ENCODE data around the genes ANKHD1, PCDHA13, PCDHB3, PCDHB4, PCDHGA3, PCDHGB3 and PCDHGA12.

DNA sequence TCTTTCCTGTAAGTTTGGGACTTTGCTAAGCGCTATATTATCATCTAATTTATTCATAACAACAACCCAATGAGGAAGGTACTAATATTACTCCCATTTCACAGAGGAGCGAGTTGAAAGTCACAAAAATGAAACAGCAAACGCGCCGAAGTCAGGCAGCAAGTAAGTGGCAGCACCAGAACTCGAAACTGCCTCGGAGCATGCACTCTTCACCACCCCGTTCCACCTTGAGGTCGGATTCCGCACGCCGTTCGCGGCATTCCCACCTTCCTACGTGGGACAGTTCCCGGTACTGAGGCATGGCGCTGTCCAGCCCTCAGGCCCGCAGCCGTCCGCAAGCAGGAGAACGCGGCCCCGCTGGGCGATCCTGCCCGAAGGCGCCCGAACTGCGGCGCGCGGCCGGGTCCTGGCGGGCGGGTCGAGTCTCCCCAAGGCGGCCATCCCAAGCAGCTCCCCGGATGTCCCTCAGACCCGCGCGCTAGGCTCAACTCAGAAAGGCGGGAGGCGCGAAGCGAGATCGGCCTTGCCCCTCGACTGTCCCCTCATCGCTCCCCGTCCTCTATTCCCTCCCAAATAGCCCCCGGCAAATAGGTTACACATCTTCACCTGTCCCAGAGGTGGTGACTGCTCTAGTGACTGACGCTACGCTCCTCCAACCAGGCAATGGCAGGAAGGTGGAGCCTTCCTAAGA lies 983 bp upstream of the ANKHD1 start:
- PRO-cap = bidirectional peak, plus-strand start outside the sequence, minus-strand start at position 665 of the sequence
- RAMPAGE, long total RNA = no peak
- RRBS = 2% methylated on average over 20 of the region's 51 CpGs

DNA sequence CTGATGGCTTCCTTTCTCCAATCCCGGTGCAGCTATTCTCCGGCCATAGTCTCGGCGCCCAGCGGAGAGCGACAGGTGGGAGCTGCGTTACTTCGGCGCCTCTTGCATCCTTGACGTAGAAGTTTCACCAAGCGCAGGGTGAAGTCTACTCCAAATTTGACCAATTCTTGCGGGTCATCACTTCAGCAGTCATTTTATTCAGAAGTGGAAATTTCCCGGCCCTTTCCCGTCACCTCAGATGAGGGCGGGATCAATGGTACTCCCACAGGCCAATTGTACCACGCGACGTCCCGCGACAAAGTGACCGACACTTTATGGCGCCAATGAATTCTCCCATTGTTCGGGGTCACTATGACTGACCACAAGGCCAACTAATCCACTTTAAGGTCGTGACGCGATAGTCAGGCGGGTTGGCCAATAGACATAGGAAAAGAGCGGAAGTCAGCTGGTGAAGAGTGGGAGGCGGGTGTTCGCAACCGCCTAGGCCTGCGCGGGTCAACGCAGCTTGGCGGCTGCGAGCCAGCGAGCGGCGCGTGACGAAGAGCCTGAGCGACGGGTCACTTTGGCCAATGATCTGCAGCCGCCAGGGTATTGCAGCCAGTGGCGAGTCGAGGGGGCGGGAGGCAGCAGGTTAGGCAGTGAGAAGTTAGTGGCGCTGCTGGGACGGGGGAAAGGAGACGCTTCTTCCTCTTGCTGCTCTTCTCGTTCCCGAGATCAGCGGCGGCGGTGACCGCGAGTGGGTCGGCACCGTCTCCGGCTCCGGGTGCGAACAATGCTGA lies at the start of gene ANKHD1:
Gene ANKHD1 (plus strand): TSS at position 638 of the 779 bp plus-strand sequence.
- PRO-cap = bidirectional peak, plus-strand start at position 46 of the sequence, minus-strand start outside the sequence; unidirectional peak, plus-strand start at position 649 of the sequence
- RAMPAGE, long total RNA = no peak
- RRBS = 0% methylated on average over 2 of the region's 62 CpGs

- PRO-cap = no peak
- RAMPAGE, long total RNA = no peak
- RRBS = no CpG with 5 or more reads among the region's 2 CpGs
These were observed 1.4 kb downstream of the SRA1 start for GRCh38 chr5:140555673-140556383.

GRCh38 chr5:140609082-140609629 lies 23.8 kb downstream of the CD14 start:
- PRO-cap = no peak
- RAMPAGE, long total RNA = no peak
- RRBS = no CpG with 5 or more reads among the region's 6 CpGs

DNA sequence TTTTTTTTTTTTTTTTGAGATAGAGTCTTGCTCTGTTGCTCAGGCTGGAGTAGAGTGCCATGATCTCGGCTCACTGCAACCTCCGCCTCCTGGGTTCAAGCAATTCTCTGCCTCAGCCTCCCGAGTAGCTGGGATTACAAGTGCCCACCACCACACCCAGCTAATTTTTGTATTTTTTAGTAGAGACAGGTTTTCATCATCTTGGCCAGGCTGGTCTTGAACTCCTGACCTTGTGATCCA lies 737 bp upstream of the CD14 start:
- PRO-cap = no peak
- RAMPAGE, long total RNA = no peak
- RRBS = no CpG with 5 or more reads among the region's 3 CpGs

DNA sequence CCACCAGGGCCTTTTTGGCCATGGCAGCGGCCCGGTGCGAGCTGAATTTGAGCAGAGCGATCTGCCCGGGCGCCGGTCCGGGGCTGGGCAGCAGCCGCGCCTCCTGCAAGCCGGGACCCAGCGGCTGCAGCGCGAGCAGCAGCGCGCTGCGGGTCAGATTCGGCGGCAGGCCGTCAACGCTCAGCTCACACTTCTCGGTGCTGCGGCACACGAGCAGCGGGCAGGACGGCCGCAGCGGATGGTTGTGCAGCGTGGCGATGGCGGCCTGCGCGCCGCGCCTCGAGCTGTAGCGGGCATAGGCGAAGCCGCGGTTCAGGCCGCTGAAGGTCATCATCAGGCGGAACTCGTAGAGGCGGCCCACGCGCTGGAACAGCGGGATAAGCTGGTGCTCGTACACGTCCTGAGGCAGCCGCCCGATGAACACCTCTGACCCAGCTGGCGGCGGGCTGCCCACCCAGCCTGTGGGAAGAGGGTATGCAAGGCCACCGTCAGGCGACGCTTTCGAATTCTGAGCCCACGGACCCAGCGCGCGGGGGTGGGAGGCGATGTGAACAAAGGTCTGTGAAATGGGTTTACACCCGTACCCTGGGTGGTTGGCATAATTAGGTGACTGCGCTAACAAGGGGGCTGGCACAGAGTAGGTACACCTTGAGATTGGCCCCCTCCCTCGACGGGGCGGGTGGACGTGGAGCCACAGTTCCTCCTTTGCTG lies 773 bp downstream of the DND1 start:
- PRO-cap = no peak
- RAMPAGE, long total RNA = no peak
- RRBS = 74% methylated on average over 2 of the region's 68 CpGs

- PRO-cap = no peak
- RAMPAGE, long total RNA = no peak
- RRBS = no CpG with 5 or more reads among the region's 2 CpGs
These were observed 1.6 kb downstream of the ZMAT2 start for GRCh38 chr5:140701951-140702215.

GRCh38 chr5:140882009-140882592 lies at the start of gene PCDHA13:
PCDHA13 (plus strand) TSS chr5:140882124.
- PRO-cap = no peak
- RAMPAGE, long total RNA = no peak
- RRBS = no CpG with 5 or more reads among the region's 35 CpGs

DNA sequence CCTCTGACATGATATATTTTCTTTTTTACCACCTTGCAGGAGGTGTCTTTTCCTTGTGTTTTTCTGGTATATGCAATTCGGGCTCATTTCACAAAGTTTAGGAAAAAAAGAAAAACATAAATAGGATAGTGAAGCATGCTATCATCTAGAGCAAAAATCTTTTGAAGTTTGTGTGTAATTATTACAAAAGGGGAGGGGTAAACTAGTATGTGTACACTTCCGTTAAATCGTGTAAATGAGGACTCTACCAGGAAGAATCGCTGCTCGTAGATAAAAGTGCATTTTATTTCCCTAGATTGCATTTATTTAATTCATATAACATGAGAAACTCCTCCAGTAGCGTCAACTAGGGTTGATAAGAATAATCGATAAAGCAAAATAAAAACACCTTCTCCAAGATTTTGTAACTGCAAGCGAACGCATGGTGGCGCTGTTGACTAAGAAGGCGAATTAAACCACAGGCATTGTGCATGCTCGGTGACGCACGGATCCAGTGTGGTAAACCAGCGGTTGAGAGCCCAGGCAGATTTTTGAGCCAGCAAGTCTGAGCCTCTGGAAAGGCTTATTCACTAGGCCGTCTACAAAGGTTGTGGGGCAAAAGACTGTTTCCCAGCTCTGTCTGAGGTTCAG lies at the start of gene PCDHB3:
Gene PCDHB3 (plus strand): TSS at position 493 of the 630 bp plus-strand sequence.
- PRO-cap = no peak
- RAMPAGE, long total RNA = no peak
- RRBS = no CpG with 5 or more reads among the region's 16 CpGs

DNA sequence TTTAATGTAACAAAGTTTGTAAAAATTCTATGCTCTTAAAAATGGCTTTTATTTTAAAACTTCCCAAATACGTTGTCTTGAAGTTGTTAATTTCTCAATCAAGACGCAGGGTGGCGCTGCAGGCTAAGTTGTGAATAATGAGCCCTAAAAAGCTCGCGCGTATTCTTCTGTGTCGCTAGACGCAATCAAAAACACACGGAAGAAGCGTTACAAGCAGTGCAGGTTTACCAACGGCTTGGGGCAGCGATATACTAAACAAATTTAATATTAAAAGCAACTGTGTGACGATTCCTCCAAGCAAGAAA lies at the start of gene PCDHB4:
Gene PCDHB4 (plus strand): TSS at position 194 of the 305 bp plus-strand sequence.
- PRO-cap = no peak
- RAMPAGE, long total RNA = no peak
- RRBS = no CpG with 5 or more reads among the region's 13 CpGs

GRCh38 chr5:141343628-141344584 lies at the start of gene PCDHGA3:
PCDHGA3 (plus strand) TSS chr5:141343829.
- PRO-cap = no peak
- RAMPAGE, long total RNA = no peak
- RRBS = 24% methylated on average over 6 of the region's 40 CpGs

GRCh38 chr5:141369939-141370361 lies at the start of gene PCDHGB3:
PCDHGB3 (plus strand) TSS chr5:141370242.
- PRO-cap = no peak
- RAMPAGE, long total RNA = no peak
- RRBS = no CpG with 5 or more reads among the region's 8 CpGs

- PRO-cap = no peak
- RAMPAGE, long total RNA = no peak
- RRBS = no CpG with 5 or more reads among the region's 9 CpGs
These were observed 247 bp upstream of the PCDHGA11 start for GRCh38 chr5:141420665-141420943.

DNA sequence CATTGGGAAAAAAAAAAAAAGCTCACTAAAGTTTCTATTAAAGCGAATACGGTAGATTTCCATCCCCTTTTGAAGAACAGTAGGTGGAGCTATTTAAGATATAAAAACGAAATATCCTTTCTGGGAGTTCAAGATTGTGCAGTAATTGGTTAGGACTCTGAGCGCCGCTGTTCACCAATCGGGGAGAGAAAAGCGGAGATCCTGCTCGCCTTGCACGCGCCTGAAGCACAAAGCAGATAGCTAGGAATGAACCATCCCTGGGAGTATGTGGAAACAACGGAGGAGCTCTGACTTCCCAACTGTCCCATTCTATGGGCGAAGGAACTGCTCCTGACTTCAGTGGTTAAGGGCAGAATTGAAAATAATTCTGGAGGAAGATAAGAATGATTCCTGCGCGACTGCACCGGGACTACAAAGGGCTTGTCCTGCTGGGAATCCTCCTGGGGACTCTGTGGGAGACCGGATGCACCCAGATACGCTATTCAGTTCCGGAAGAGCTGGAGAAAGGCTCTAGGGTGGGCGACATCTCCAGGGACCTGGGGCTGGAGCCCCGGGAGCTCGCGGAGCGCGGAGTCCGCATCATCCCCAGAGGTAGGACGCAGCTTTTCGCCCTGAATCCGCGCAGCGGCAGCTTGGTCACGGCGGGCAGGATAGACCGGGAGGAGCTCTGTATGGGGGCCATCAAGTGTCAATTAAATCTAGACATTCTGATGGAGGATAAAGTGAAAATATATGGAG lies at the start of gene PCDHGA12:
Gene PCDHGA12 (plus strand): TSS at position 131 of the 738 bp plus-strand sequence.
- PRO-cap = no peak
- RAMPAGE, long total RNA = no peak
- RRBS = 18% methylated on average over 4 of the region's 33 CpGs

DNA sequence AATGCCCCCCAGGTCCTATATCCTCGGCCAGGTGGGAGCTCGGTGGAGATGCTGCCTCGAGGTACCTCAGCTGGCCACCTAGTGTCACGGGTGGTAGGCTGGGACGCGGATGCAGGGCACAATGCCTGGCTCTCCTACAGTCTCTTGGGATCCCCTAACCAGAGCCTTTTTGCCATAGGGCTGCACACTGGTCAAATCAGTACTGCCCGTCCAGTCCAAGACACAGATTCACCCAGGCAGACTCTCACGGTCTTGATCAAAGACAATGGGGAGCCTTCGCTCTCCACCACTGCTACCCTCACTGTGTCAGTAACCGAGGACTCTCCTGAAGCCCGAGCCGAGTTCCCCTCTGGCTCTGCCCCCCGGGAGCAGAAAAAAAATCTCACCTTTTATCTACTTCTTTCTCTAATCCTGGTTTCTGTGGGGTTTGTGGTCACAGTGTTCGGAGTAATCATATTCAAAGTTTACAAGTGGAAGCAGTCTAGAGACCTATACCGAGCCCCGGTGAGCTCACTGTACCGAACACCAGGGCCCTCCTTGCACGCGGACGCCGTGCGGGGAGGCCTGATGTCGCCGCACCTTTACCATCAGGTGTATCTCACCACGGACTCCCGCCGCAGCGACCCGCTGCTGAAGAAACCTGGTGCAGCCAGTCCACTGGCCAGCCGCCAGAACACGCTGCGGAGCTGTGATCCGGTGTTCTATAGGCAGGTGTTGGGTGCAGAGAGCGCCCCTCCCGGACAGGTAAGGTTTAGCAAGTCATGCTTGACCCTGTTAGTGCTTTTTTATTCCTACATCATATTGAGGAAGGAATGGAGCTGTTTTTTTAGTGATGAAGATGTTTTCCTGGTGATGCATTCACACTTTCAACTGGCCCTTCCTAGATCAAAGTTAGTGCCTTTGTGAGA lies 2.3 kb downstream of the PCDHGC3 start:
- PRO-cap = no peak
- RAMPAGE, long total RNA = no peak
- RRBS = 36% methylated on average over 5 of the region's 35 CpGs

DNA sequence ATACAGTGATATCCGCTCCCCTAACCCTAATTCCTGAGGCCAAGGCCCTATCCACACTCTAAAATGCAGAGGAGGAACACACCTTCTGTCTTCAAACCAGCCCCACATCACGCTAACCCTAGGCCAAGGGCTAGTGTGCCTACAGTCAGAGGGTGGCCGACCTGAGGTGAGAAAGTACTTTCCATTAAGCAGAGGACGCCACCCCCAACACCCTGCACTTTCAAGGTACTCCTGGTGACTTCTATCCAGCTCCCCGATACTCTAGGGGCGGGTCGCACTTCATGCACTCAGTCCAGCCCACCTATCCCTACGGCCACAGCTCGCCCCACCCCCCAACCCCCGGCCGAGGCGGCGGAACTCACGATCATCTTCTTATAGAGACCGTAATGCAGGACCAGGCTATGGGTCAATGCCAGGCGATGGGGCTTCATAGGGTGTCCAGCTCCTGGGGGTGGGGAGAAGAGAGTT lies 429 bp downstream of the HDAC3 start:
- PRO-cap = no peak
- RAMPAGE, long total RNA = no peak
- RRBS = no CpG with 5 or more reads among the region's 16 CpGs

GRCh38 chr5:141637119-141638004 lies 565 bp downstream of the RELL2 start:
- PRO-cap = no peak
- RAMPAGE, long total RNA = no peak
- RRBS = 2% methylated on average over 31 of the region's 81 CpGs

GRCh38 chr5:141680068-141680759 lies 1.8 kb downstream of the ARAP3 start:
- PRO-cap = no peak
- RAMPAGE, long total RNA = no peak
- RRBS = 62% methylated on average over 4 of the region's 18 CpGs

DNA sequence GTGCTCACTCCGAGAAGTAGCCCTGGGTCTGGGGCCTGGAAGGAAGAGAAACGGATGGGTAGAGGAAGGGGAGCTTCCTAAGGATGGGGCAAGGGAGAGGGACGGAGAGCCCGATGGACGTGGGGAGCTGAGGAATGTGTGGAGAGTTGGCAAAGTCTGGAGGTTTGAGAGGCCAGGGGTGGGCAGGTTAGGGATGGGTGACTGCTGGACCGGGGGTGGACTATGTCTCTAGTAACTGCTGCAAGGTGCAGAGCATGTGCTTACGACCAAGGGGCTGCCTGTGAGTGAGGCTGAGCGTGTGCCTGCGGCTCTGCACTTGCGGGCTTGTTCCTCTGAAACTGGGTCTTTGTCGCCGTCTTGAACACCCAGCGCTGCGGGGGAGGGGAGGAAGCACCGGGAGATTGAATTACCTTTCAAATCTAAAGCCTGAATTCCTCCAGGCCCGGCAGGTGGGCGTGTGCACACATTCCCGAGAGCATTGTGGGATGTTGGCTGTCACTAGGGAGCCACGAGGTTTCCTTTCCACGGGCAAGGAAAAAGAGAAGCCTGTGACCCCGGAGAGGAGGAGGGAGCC lies 76.5 kb upstream of the ARAP3 start:
- PRO-cap = no peak
- RAMPAGE, long total RNA = no peak
- RRBS = 8% methylated on average over 5 of the region's 21 CpGs

DNA sequence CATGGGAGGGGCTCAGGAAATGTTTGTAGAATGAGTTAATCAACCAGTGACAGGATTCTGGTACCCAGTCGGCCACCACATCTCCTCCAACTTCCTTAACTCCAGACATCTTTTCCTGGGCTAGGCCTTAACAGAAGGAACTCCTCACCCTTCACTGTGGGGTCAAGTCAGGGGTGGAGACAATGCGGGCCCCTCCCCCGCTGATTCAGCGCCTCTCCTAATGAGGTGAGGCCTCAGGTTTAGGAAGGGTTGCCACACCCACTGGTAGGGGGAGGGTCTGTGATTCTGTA lies 29.3 kb downstream of the PCDH1 start:
- PRO-cap = no peak
- RAMPAGE, long total RNA = no peak
- RRBS = no CpG with 5 or more reads among the region's 4 CpGs